Melanocyte of skin (primary cell): ENCODE results near the gene RAC2.

GRCh38 chr22:36455959-36456303 lies 25.5 kb downstream of the TXN2 start:
- CAGE, long polyA plus RNA, 2 experiments = no peak in any of the 2 experiments

DNA sequence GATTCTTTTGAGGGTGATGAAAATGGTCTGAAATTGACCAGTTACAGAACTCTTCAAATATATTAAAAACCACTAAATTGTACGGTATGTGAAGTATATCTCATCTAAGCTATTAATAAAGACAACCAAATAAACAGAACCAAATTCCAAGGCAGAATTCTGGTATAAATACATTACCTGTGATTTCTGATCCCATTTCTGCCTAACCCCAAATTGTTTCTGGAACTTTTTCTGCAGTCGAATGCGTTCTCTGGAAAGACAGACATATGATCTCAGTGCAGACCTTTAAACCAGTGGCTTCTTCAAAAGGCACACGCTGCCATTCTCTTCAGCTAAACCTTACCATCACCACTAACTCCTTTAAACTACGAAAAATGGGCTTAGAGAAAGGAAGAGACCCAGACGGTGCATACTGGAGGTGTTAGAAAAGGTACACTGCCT lies 5.9 kb downstream of the EIF3D start:
- CAGE, long polyA plus RNA, 2 experiments = no peak in any of the 2 experiments

- CAGE, long polyA plus RNA, 2 experiments = no peak in any of the 2 experiments
These were observed 2.2 kb downstream of the CACNG2 start for GRCh38 chr22:36701321-36701747.

GRCh38 chr22:36846664-36847003 lies 14.2 kb upstream of the NCF4 start:
- CAGE, long polyA plus RNA, 2 experiments = no peak in any of the 2 experiments

DNA sequence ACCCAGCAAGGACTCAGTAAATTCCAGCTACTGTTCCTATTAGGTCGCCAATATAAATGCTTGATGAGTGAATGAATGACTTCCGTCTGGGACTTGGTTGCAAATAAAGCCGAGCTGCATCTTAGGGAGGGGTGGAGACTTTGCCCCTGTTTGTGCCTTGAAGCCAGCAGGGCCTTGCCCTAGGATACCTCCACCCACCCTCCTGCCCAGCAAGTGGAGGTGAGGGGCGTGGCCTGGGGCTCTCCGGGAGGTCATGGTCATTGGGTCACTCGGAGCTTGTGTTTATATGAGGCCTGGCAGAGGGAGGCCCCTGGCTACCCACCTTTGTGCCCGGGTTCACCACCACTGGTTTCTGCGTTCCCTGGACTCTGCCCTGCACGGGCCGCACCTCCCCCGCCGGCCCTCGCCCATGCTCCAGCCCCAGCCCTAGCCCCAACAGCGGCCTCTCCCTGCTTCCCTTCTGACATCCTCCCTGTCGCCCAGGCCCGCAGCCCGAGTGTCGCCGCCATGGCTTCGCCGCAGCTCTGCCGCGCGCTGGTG lies 4.2 kb downstream of the MPST start:
- CAGE, long polyA plus RNA, 2 experiments = no peak in any of the 2 experiments

DNA sequence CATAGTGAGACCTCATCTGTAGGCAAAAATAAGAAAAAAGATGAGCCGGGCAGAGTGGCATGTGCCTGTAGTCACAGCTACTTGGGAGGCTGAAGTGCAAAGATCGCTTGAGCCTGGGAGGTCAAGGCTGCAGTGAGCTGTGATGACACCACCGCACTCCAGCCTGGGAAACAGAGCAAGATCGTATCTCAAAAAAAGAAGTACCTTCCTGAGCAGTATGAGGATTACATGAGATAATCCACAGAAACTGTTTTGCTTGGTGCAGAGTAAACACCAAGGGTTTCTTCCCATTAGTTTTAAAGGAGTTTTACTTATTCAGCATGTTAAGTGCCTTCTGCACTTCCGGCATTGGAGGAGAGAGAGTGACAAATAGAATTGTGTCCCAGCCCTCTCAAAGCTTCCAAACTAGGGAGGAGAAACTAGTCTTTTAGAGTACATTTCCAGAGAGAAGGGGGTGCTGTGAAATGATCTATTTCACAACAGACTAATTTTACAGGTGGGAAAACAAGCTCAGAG lies 12.4 kb downstream of the MPST start:
- CAGE, long polyA plus RNA, 2 experiments = no peak in any of the 2 experiments

GRCh38 chr22:37079328-37080414 lies 28.1 kb downstream of the KCTD17 start:
- CAGE, long polyA plus RNA, 2 experiments = no peak in any of the 2 experiments

- CAGE, long polyA plus RNA, 2 experiments = no peak in any of the 2 experiments
These were observed 8.2 kb downstream of the TMPRSS6 start for GRCh38 chr22:37101214-37101787.

GRCh38 chr22:37110305-37110773 lies 826 bp upstream of the TMPRSS6 start:
- CAGE, long polyA plus RNA, 2 experiments = no peak in any of the 2 experiments

- CAGE, long polyA plus RNA, 2 experiments = no peak in any of the 2 experiments
These were observed 17.9 kb downstream of the C1QTNF6 start for GRCh38 chr22:37170182-37170545.

- CAGE, long polyA plus RNA, 2 experiments = no peak in any of the 2 experiments
These were observed at the start of gene RAC2 for GRCh38 chr22:37244087-37244957. RAC2 (minus strand) TSS chr22:37244269.

DNA sequence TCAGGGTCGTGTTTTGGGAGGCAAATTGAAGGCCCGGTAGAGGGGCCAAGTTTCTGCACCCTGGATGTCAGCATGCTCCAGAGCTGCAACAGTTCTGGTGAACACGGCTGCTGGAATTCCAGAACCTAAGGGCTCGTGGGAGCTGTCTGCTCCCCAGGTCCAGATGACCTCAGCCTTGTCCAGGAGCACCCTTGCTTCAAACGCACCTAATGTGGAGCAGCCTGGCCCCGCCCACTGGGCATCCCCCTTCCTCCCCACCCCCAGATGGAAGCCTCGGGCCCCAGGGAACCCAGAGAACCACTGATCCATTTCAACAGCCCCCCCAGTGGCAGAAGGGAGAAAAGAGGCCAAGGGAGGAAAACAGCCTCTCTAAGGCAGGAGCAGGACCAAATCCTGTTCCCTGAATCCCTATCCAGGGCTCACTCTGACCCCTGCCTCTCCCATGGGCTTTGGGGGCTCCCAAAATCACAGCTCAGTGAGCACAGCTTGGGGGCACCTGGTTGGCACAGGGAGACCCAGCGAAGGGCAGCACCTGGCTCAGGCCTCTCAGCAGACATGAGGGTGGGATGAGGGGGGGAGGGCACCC lies 1.1 kb downstream of the CYTH4 start:
- CAGE, long polyA plus RNA, 2 experiments = no peak in any of the 2 experiments

DNA sequence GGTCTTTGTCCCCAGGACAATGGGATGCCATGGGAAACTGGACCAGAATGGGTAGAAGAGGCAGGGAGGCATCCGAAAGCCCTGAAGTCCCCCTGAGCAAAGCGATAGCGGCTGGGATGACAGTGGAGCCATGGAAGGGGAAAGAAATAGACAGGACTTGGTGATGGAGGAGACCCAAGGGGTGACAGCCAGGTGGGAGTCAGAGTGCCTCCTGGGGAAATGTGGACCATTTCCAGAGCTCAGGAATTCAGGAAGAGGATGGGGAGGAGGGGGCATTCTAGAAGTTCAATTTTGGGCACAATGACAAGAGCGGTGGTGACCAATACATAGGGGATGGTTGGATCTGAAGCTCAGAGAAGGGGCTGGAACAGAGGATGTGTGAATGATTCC lies 4.5 kb downstream of the CYTH4 start:
- CAGE, long polyA plus RNA, 2 experiments = no peak in any of the 2 experiments

DNA sequence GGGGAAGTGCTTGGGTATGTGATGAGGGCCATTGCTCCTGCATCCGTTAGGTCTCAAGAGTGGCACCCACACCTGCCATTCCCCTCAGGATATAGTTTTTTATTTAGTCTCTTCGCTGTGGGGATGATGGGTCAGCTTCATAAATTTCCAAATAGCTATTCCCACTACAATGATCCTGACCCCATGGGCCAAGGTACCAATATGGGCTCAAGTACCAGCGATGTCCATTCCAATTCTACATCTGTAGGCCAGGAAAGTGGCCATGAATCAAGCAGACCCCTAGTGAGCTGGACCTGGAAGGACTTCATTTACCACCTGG lies 7.5 kb downstream of the CYTH4 start:
- CAGE, long polyA plus RNA, 2 experiments = no peak in any of the 2 experiments

DNA sequence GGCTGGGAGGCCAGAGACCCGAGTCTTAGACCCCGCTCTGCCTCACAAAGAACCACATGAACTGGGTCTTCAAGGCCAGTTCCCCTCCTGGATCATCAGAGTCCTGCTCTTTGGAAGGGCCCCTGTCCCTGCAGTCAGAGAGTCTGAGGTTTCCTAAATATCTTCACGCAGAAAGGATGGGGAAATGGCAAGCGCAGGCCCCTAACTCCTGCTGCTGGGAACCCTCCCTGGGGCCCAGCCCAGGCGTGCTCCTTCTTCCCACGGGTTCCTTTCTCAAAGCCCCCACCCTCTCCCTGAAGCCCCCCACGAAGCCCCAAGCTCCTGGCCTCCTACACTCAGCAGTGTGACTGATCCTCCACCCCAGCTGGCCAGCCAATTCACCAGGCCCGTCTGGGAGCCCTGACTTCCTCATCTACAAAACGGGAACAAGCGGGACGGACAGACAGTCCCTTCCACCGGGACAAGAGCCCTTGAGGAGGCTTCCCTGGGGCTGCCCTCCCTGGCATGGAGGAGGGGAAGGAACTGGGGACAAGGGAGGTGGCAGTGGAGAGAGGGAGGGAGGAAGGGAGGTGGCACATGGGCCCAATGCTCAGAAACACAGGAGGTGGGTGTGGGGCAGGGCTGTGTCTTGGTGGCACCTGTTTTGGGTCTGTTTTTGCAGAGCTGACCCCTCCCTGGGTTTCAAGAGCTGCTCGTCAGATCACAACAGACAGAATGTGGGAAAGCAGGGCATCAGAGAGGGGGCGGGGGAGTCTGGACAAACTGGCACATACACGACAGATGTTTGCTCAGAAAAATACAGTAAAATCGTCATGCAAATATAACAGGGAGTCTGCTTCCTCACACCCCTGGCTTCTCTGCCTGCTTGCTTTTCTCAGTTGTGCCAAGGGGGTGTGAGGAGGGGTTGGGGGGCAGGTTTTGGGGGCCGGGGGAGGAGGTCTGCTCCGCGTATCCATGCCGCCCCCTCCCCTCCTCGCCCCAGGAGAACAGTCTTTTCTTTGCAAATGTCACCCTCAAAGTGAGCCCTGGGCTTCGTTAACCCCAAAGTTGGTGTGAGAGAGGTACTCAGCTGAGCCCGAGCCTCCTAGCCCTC lies 56.9 kb downstream of the ELFN2 start:
- CAGE, long polyA plus RNA, 2 experiments = no peak in any of the 2 experiments

- CAGE, long polyA plus RNA, 2 experiments = no peak in any of the 2 experiments
These were observed 54.1 kb downstream of the ELFN2 start for GRCh38 chr22:37373269-37373579.

DNA sequence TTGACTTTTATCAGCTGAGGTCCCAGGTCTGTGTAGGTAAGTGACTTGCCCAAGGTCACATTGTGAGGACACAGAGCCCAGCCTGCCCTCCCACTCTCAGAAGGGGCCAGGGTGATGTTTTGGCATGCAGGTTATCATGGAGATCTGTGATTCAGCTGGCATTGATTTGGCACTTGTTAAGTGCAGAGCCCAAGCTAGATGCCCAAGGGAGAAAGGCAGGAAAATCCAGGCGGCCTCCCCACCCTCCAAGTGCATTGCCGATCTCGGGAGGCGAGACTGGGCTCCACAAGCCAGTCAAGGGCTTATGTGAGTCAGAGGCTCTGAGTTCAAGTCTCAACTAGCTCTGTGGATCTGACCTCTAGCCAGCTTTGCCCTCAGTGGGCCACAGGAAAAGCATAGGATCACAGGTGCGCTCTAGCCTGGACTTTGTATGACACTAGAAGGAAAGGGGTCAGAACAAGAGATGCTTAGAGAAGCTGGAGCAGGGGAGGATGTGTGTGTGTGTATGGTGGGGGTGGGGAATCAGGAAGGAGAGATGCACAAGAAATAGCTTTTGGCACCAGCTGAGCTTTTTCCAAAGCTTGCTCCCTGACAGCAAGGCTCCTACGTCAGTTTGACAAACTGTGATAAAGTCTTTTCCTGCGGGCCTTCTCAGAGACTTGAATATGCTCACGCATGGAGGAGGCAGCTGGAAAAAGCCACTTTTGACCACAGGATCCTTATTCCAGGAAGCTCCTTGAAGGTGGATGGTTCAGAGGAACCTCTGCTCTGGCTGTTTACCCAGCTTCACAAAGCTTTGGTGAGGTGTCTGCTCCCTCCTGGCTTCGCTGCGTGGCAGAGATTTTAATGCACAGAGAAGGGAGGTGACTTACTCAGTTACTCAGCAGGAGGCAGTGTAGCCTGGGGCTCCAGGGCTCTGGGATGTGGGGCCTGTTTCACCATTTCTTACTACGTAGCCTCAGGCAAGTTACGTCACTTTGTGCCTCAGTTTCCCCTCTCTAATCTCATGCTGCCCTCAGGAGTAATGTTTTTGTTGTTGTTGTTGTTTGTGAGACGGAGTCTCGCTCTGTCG lies 3.8 kb downstream of the CDC42EP1 start:
- CAGE, long polyA plus RNA, 2 experiments = no peak in any of the 2 experiments

GRCh38 chr22:37571128-37571504 lies 8.8 kb downstream of the LGALS2 start:
- CAGE, long polyA plus RNA, 2 experiments = no peak in any of the 2 experiments

DNA sequence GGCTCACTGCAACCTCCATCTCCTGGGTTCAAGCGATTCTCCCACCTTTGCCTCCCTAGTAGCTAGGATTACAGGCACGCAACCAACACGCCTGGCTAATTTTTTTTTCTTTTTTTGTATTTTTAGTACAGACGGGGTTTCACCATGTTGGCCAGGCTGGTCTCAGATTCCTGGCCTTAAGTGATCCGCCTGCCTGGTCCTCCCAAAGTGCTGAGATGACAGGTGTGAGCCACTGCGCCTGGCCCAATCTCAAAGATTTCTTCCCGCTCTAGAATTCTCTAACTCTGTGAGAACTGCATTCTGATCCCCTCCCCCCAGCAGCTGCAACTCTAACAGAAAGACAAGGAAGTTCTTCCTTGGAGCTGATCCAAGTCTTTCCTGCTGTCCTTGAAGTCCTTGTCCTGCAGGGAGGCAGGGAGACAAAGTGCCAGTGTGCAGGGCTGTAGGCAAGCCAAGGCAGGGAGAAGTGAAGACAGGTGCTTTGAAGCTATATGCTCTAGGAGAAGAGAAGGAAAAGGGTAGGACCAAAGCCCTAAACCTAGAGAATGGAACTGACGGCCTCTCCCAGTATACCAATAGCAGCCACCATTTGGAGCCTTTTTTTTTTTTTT lies 9.5 kb upstream of the GGA1 start:
- CAGE, long polyA plus RNA, 2 experiments = no peak in any of the 2 experiments

- CAGE, long polyA plus RNA, 2 experiments = no peak in any of the 2 experiments
These were observed 679 bp downstream of the SH3BP1 start for GRCh38 chr22:37639906-37640789.